ENCODE measurements around the gene DDIAS.

CAGE:
- cytosol, long polyA minus RNA: no peak
- cytosol, long polyA plus RNA: no peak
- long polyA plus RNA: no peak
- nucleus, long polyA minus RNA: no peak
- nucleus, long polyA plus RNA: no peak
These were observed 15.3 kb downstream of the CLNS1A start for GRCh38 chr11:77622255-77622716.

GRCh38 chr11:78078853-78079526 is 672 bp downstream of the NDUFC2 start:
CAGE:
- cytosol, long polyA minus RNA: no peak
- cytosol, long polyA plus RNA: no peak
- long polyA plus RNA: no peak
- nucleus, long polyA minus RNA: no peak
- nucleus, long polyA plus RNA: no peak

DNA sequence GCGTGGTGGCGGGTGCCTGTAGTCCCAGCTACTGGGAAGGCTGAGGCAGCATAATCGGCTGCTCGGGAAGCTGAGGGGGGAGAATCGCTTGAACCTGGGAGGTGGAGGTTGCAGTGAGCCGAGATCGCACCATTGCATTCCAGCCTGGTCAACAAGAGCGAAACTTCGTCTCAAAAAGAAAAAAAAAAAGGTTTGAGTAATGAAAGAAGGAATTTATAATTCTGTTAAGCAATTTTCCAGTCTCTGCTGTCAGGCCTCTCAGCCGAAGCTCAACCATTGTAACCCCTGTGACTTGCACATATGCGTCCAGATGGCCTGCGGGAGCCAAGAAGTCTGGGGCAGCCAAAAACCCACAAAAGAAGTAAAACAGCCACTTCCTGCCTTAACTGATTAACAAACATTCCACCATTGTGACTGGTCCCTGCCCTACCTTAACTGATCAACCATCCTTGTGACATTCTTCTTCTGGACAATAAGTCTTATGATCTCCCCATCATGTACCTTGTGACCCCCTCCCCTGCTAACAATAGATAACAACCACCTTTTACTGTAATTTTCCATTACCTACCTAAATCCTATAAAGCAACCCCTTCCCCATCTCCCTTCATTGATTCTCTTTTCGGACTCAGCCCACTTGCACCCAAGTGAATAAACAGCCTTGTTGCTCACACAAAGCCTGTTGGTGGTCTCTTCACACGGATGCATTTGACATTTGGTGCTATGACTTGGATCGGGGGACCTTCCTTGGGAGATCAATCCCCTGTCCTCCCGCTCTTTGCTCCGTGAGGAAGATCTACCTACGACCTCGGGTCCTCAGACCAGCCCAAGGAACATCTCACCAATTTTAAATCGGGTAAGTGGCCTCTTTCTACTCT is 1.2 kb upstream of the NDUFC2 start:
CAGE:
- cytosol, long polyA minus RNA: no peak
- cytosol, long polyA plus RNA: no peak
- long polyA plus RNA: no peak
- nucleus, long polyA minus RNA: no peak
- nucleus, long polyA plus RNA: no peak

GRCh38 chr11:78163752-78164179 is 24.3 kb upstream of the ALG8 start:
CAGE:
- cytosol, long polyA minus RNA: no peak
- cytosol, long polyA plus RNA: no peak
- long polyA plus RNA: no peak
- nucleus, long polyA minus RNA: no peak
- nucleus, long polyA plus RNA: no peak

DNA sequence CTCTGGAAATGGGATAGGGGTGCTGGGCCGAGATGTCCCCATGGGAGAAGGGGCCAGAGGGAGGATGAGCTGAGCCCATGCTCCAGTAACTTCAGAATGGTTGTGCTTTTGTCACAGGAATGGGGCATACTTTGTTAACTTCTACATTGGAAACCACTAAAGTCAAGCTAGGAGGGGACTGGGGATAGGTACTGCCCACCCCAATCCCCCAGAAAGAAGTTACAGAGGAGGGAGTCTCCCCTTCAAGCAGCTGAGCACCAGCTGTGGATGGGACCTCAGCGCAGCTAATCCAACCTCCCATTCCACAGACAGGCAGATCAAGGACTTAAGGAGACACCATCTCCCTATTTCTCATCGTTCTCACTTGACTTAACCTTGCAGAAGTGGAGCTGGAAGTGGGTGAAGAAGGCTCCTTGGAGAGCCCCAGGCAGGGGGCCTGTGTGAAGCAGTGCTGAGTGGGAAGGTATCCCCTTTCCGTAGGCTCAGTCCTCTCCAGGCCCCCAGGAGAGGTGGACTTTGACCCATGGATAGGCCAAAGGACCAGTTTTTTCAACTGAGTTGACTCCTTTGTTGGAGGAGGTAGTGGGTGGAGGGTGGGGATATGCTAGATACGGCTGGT is 27.2 kb downstream of the USP35 start:
CAGE:
- cytosol, long polyA minus RNA: no peak
- cytosol, long polyA plus RNA: no peak
- long polyA plus RNA: no peak
- nucleus, long polyA minus RNA: no peak
- nucleus, long polyA plus RNA: no peak

CAGE:
- cytosol, long polyA minus RNA: no peak
- cytosol, long polyA plus RNA: no peak
- long polyA plus RNA: no peak
- nucleus, long polyA minus RNA: no peak
- nucleus, long polyA plus RNA: no peak
These were observed 80.1 kb downstream of the USP35 start for GRCh38 chr11:78268433-78269533.

CAGE:
- cytosol, long polyA minus RNA: no peak
- cytosol, long polyA plus RNA: no peak
- long polyA plus RNA: no peak
- nucleus, long polyA minus RNA: no peak
- nucleus, long polyA plus RNA: no peak
These were observed 38.7 kb downstream of the GAB2 start for GRCh38 chr11:78378929-78379405.

GRCh38 chr11:78408553-78409266 is 8.9 kb downstream of the GAB2 start:
CAGE:
- cytosol, long polyA minus RNA: no peak
- cytosol, long polyA plus RNA: no peak
- long polyA plus RNA: no peak
- nucleus, long polyA minus RNA: no peak
- nucleus, long polyA plus RNA: no peak

GRCh38 chr11:78424656-78425372 is 7.2 kb upstream of the GAB2 start:
CAGE:
- cytosol, long polyA minus RNA: no peak
- cytosol, long polyA plus RNA: no peak
- long polyA plus RNA: no peak
- nucleus, long polyA minus RNA: no peak
- nucleus, long polyA plus RNA: no peak

DNA sequence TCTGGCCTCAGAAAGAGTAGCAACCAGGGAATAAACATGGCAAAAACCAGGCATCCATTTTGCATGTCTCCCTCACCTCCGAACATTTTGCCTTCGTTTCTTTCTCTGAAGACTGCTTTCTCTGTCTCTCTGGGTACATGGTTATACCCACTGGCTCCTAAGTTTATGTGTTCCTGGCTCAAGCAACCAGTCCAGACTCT is 8.6 kb upstream of the GAB2 start:
CAGE:
- cytosol, long polyA minus RNA: no peak
- cytosol, long polyA plus RNA: no peak
- long polyA plus RNA: no peak
- nucleus, long polyA minus RNA: no peak
- nucleus, long polyA plus RNA: no peak

CAGE:
- cytosol, long polyA minus RNA: no peak
- cytosol, long polyA plus RNA: no peak
- long polyA plus RNA: no peak
- nucleus, long polyA minus RNA: no peak
- nucleus, long polyA plus RNA: no peak
These were observed 109.1 kb upstream of the NARS2 start for GRCh38 chr11:78683727-78684175.

GRCh38 chr11:80828718-80828917 is 1387.8 kb upstream of the TENM4 start:
CAGE:
- cytosol, long polyA minus RNA: no peak
- cytosol, long polyA plus RNA: no peak
- long polyA plus RNA: no peak
- nucleus, long polyA minus RNA: no peak
- nucleus, long polyA plus RNA: no peak

GRCh38 chr11:82155613-82156067 is 578.0 kb downstream of the FAM181B start:
CAGE:
- cytosol, long polyA minus RNA: no peak
- cytosol, long polyA plus RNA: no peak
- long polyA plus RNA: no peak
- nucleus, long polyA minus RNA: no peak
- nucleus, long polyA plus RNA: no peak

CAGE:
- cytosol, long polyA minus RNA: no peak
- cytosol, long polyA plus RNA: no peak
- long polyA plus RNA: no peak
- nucleus, long polyA minus RNA: no peak
- nucleus, long polyA plus RNA: no peak
These were observed 4.5 kb downstream of the PRCP start for GRCh38 chr11:82895724-82896082.

GRCh38 chr11:82898997-82899427 is 1.2 kb downstream of the PRCP start:
CAGE:
- cytosol, long polyA minus RNA: no peak
- cytosol, long polyA plus RNA: no peak
- long polyA plus RNA: no peak
- nucleus, long polyA minus RNA: no peak
- nucleus, long polyA plus RNA: no peak

CAGE:
- cytosol, long polyA minus RNA: no peak
- cytosol, long polyA plus RNA: no peak
- long polyA plus RNA: no peak
- nucleus, long polyA minus RNA: no peak
- nucleus, long polyA plus RNA: no peak
These were observed at the start of gene DDIAS for GRCh38 chr11:82901238-82901949. TSS of gene DDIAS (plus strand) at chr11:82901736.

DNA sequence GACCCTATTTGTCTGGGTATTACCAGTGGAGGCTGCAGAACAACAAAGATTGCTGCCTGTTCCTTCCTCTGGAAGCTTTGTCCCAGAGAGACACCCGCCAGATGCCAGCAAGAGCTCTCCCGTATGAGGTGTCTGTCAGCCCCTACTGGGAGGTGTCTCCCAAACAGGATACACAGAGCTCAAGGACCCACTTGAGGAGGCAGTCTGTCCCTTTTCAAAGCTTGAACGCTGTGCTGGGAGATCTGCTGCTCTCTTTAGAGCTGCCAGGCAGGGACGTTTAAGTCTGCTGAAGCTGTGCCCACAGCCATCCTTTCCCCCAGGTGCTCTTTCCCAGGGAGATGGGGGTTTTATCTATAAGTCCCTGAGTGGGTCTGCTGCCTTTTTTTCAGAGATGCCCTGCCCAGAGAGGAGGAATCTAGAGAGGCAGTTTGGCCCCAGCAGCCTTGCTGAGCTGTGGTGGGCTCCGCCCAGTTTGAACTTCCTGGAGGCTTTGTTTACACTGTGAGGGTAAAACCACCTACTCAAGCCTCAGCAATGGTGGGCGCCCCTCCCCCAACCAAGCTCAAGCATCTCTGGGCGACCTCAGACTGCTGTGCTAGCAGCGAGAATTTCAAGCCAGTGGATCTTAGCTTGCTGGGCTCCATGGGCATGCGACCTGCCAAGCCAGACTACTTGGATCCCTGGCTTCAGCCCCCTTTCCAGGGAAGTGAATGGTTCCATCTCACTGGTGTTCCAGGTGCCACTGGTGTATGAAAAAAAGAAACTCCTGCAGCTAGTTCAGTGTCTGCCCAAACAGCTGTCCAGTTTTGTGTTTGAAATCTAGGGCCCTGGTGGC is 54.4 kb downstream of the DDIAS start:
CAGE:
- cytosol, long polyA minus RNA: no peak
- cytosol, long polyA plus RNA: no peak
- long polyA plus RNA: no peak
- nucleus, long polyA minus RNA: no peak
- nucleus, long polyA plus RNA: no peak

DNA sequence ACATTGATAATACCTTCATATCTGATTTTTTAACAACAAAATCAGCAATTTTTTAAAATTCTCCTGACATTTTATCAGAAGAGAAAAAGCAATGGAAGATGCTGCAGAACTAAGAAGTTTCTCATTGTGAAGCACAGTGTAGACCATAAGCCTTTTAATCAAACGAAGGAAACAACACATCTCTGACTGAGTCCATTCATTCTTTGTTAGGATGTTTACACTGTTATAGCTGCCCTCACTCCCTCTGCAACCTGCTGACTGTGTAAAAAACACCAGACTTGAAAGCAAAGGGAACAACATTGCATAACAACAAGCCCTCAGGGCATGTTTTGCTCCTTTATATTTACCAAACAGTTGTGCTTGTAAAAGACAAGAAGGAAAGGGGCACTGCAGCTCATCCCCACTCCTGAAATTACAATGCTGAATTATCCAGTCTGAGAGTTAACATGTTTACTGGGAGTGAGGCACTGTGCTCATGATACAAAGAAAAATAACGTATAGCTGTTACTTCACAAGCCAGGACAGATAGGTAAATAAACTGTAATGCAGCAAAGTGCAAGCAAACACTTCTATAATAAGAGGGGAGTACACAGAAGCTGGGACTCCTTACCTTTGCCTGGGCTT is 46.4 kb downstream of the RAB30 start:
CAGE:
- cytosol, long polyA minus RNA: no peak
- cytosol, long polyA plus RNA: no peak
- long polyA plus RNA: no peak
- nucleus, long polyA minus RNA: no peak
- nucleus, long polyA plus RNA: no peak

CAGE:
- cytosol, long polyA minus RNA: no peak
- cytosol, long polyA plus RNA: no peak
- long polyA plus RNA: no peak
- nucleus, long polyA minus RNA: no peak
- nucleus, long polyA plus RNA: no peak
These were observed 19.7 kb downstream of the RAB30 start for GRCh38 chr11:83051516-83052960.

CAGE:
- cytosol, long polyA minus RNA: no peak
- cytosol, long polyA plus RNA: no peak
- long polyA plus RNA: no peak
- nucleus, long polyA minus RNA: no peak
- nucleus, long polyA plus RNA: no peak
These were observed 1.7 kb downstream of the RAB30 start for GRCh38 chr11:83070110-83070274.